ENCODE measurements around the gene PIK3CD.

- RRBS: no CpG with 5 or more reads among the region's 23 CpGs
These were observed 2.4 kb downstream of the SLC2A5 start for GRCh38 chr1:9066787-9067614.

GRCh38 chr1:9152549-9152967 lies 23.7 kb upstream of the GPR157 start:
- RRBS: no CpG with 5 or more reads among the region's 8 CpGs

DNA sequence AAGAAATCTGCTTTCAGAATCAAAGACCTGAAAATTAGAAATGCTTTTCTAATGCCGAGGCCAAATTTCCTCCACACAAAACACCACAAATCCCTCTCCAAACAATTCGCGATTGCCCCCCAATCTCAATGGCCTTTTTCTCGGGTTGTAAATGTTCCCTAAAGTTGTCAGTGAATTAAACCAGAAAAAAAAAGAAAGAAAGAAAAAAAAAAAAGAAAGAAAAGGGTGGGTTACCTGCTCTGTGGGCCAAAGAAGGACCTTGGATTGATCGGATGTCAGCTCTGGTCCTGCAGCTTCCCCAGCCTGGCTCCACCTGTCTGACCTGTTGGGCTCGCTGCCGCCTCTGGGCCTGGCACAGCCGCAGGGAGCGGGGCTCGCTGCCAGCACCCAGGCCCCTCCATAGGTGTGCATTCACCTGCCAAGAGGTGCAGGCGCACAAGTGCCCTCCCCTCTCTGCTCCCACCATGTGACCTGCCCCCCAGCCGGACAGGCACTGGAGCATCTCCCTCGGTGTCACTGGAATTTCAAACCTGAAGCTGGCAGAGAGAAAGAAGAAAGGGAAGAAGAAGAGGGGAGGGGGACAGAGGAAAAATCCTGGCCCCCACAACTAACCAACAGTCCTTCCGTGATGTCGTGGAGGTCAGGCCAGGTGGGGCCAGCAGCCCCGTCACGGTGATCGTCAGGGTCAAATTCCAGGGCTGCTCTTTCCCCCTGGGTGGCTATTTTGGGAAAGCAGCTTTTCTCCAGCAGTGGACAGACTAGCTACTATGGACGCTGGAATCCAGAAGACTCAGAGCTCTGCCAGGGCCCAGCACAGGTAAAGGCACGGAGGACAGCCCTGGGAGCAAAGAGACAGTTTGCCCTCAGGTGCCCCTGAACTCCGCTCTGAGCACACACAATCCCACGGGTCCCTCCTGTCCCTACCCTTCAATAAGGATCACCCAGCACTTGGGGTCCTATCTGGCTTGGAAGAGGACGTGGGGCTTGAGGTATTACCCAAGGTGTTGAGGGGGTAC lies 33.2 kb upstream of the GPR157 start:
- RRBS: no CpG with 5 or more reads among the region's 23 CpGs

GRCh38 chr1:9186479-9186785 lies 48.1 kb upstream of the H6PD start:
- RRBS: no CpG with 5 or more reads among the region's 5 CpGs

DNA sequence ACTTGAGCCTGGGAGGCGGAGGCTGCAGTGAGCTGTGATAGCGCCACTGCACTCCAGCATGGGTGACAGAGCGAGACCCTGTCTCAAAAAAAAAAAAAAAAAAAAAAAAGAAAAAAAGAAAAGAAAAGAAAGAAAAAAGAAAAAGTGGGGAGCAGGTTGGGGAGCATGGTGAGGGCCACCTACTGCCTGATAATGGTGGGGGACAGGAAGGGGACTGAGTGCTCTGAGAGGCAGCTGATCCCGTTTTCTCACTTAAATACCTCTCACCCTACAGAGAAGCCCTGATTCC lies 769 bp upstream of the H6PD start:
- RRBS: no CpG with 5 or more reads among the region's 4 CpGs

- RRBS: no CpG with 5 or more reads among the region's 12 CpGs
These were observed 3.4 kb downstream of the H6PD start for GRCh38 chr1:9237727-9238563.

- RRBS: no CpG with 5 or more reads among the region's 12 CpGs
These were observed 38.4 kb downstream of the SPSB1 start for GRCh38 chr1:9330958-9331561.

DNA sequence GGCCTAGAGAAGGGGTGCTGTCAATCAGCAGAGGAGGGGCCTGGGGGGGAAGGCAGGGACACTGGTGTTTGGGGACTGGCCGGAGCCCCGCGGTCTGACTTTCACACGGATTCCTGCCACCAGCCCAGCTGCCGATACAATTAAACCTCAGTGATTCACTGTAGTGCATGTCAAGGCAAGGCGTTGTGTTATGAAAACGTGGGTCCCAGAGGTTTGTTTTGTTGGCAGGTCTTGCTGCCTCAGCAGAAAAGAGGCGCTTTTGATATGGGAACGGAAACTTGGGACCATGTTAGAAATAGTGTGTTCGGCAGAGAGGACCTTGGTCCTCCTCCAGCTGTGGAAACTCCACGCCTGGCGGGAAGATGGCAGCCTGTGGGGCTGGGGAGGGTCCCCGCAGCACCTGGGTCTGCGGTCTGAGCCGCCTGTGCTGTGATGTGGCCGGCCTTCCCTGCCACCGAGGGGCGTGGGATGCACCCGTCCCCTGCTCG lies 47.6 kb downstream of the SPSB1 start:
- RRBS: no CpG with 5 or more reads among the region's 20 CpGs

- RRBS: no CpG with 5 or more reads among the region's 8 CpGs
These were observed 109.8 kb upstream of the SLC25A33 start for GRCh38 chr1:9429360-9429928.

GRCh38 chr1:9537640-9538720 lies 1.3 kb upstream of the SLC25A33 start:
- RRBS: no CpG with 5 or more reads among the region's 9 CpGs

GRCh38 chr1:9561284-9561818 lies 22.1 kb downstream of the SLC25A33 start:
- RRBS: no CpG with 5 or more reads among the region's 4 CpGs

DNA sequence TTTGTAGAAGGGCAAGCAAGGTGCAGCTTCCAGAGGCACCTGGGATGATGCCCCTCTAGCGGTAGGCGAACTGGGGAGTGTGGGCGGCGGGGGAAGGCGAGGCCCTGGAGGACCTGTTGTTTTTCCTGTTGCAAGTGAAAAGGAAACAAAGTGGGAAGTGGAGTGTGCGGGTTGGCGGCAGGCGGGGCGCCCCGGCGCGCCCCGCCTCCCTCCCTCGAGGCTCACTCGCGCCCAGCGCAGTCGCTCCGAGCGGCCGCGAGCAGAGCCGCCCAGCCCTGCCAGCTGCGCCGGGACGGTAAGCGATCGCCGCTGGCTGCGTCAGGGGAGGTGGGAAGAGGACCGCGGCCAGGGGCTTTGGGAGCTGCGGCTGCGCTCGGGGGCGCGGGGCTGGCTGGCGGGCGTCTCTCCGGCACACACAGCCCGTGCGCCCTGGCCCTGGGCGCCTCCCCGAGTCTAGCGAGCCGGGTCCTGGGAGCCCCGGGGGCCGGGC lies at the start of gene PIK3CD:
Gene PIK3CD, plus strand, starts transcription at position 224 of the 490 bp plus-strand sequence.
- RRBS: 1% methylated on average over 29 of the region's 48 CpGs

GRCh38 chr1:9716989-9718344 lies 65.9 kb downstream of the PIK3CD start:
- RRBS: 50% methylated on average over 3 of the region's 38 CpGs

GRCh38 chr1:9731127-9731505 lies 79.6 kb downstream of the PIK3CD start:
- RRBS: 98% methylated on average over 10 of the region's 27 CpGs

- RRBS: 2% methylated on average over 40 of the region's 97 CpGs
These were observed 746 bp downstream of the CLSTN1 start for GRCh38 chr1:9822643-9823795.

DNA sequence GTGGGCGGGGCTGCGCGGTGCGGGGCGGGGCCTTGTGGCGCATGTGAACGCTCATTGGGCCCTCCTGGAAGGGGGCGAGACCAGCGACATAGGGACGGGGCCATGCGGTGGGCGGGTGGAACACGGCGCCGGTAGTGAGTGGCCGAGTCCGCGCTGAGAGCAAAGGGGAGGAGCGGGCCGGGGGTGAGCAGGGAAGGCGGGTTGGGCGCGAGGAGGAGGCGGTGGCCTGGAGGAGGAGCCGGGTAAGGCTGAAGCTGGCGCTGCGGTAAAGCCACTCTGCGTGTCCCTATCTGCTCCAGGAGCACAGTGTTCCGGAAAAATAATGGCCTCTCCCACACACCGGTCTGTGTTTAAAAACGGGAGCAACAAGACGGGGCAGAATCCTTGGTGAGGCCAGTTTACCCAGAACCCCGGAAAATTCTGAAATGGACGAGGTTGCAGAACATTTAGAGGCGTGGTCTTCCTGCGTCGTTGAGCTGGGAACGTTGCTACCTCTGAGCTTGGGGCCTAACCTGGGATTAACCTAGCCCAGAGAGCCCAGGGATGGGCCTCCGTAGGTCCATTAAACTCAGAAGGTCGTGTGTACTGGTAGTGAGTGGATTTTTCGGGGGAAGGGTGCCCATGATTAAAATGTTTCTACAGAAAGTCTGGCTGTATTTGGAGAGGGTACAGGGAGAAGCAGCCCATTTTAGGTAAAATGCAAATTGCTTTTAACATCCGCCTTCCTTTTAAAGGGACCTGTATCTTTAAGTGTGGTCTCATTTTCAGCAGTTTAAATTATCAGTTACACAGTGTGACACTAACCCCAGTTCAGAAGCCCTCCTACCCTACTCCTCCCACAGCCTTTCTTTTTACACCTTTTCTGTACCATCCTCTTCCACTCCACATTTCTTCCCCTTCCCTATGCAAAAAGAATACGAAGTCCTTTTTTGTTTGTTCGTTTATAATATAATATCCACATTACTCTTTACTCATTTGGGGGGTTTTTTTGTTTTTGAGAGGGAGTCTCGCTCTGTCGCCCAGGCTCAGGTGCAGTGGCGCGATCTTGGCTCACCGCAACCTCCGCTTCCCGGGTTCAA lies 722 bp upstream of the CTNNBIP1 start:
- RRBS: 2% methylated on average over 19 of the region's 51 CpGs

GRCh38 chr1:9929185-9929963 lies 13.8 kb downstream of the LZIC start:
- RRBS: no CpG with 5 or more reads among the region's 10 CpGs

DNA sequence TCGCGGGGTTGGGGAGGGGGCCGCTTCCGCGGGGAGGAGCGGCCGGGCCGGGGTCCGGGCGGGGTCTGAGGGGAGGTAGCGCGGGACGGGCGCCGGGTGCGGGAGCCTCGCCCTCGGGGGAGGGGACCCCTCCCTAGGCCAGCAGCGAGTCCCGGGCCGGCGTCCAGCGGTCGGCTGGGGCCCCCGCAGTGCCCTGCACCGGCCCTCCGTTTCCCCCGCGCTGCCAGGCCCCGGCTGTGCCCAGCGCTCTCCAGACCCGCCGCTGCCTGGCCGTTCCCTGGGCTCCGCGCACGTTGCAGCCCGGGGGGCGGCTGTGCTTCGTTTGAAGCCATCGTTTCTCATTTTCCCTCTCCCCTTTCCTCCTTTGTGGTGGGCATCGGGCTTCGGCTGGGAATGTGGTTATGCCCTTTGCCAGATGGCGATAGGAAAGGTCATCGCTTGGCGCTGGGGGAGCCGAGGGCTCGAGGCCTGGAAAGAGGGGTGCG lies 587 bp downstream of the KIF1B start:
- RRBS: 3% methylated on average over 32 of the region's 49 CpGs

DNA sequence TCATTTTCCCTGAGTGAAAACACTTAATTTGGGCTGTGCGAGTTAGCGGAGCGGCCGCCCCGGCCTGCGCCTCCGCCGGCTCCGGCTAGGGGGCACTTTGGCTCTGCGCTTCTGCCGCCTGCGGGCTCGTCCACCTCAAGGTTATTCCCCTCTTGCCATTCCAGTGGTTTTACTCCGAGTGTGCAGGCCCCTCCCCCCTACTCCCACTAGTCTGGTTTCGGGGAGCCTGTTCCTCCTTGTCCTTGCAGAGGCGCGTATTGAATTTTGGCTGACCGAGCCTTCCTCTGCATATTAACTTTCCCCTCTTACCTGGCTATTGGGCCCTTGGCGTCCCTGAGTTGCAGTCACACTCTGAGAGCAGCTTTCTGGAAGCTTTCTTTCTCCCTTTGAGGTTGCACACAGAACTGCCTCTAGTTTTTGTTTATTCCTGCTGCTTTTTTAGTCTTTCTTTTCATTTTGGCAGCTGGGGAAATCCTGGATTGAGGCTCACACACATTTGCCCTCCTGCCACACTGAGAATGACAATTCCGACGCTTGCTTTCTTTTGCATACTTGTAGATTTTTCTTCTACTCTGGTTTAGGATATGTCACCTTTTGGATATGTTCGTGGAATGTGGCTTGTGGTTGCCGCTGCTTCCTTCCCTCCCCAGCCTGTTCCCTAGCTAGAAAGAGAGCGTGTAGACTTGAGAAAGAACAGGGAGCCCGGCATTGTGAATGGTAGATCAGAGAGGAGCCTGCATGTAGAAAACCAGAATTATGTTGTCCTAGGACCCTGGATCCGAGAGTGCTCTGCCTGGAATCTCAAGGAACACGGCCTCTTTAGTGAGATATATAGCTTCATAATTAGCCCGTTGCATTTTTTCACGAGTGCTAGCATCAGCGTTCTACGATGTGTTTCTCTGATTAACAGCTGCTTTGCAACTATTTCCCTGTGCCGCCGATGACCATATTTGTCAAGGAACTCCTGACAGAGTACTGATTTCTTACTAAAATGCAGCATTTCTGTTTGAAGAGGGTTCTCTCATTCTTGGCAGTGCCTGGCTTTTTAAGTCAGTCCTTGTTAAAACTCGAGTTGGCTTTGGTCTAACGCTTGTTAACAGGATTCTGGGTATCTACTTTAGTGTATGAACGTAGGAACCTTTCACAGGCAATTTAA lies 56.0 kb downstream of the PEX14 start:
- RRBS: no CpG with 5 or more reads among the region's 36 CpGs

GRCh38 chr1:10536001-10536884 lies 61.5 kb downstream of the PEX14 start:
- RRBS: no CpG with 5 or more reads among the region's 16 CpGs